Body of pancreas (tissue), 2 donors: ENCODE measurements around the genes FAM110C, EIPR1 and ADI1.

GRCh38 chr2:46391-47420, at the start of gene FAM110C:
Gene FAM110C, minus strand, starts transcription at chr2:46505.
- PRO-cap = bidirectional peak, plus-strand start at chr2:46715, minus-strand start at chr2:46529; bidirectional peak, plus-strand start at chr2:46805, minus-strand start at chr2:46893; bidirectional peak, plus-strand start at chr2:47049, minus-strand start at chr2:47207; bidirectional peak, plus-strand start at chr2:47490, minus-strand start at chr2:47241
- RAMPAGE, long total RNA, 2 experiments = start-site peak on the minus strand in 1 of 2 experiments, at chr2:46529-46926 at its widest, 18 reads per replicate

DNA sequence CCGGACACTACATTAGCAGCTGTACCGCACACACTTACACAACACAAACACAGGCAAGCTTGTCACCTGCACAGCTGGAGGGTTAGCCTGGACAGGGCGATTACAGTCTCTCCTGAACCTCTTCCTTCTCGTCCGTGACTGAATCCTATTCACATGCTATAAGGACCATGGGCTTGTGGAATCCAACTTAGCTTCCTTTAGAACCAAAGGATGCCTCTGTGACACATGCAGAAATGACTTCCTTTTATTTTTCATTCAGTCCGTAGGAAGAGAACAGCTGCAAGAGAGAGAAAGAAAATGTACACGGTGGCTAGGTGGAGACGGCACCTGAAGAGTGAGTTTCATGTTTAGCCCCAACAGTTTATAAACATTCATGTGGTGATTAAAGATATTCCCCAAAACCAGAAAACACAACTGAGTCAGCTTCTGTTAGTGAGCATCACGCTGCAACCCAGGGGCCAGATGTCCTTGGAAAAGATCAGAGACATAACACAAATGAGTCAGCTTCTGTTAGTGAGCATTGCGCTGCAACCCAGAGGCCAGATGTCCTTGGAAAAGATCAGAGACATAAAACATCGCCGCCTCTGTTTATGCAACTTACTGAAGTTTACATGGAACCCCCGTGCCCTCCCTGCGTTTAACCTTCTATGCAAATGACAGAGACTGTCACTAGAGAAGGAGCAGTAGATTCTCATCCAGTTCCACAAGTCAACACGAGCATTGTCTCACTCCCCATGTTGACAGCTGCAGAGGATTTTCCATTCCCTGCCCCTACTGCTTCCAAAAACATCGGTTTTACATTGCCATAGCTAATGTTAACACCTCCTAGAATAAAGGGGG, 88.1 kb downstream of the SH3YL1 start:
- PRO-cap = no peak
- RAMPAGE, long total RNA, 2 experiments = no peak in any of the 2 experiments

GRCh38 chr2:249474-250008, 14.3 kb downstream of the SH3YL1 start:
- PRO-cap = no peak
- RAMPAGE, long total RNA, 2 experiments = no peak in any of the 2 experiments

- PRO-cap = bidirectional peak, plus-strand start at chr2:287242, minus-strand start at chr2:287113
- RAMPAGE, long total RNA, 2 experiments = no peak in any of the 2 experiments
These were observed 995 bp downstream of the ALKAL2 start for GRCh38 chr2:286693-287499.

- PRO-cap = no peak
- RAMPAGE, long total RNA, 2 experiments = no peak in any of the 2 experiments
These were observed 90.6 kb downstream of the TMEM18 start for GRCh38 chr2:586451-587159.

DNA sequence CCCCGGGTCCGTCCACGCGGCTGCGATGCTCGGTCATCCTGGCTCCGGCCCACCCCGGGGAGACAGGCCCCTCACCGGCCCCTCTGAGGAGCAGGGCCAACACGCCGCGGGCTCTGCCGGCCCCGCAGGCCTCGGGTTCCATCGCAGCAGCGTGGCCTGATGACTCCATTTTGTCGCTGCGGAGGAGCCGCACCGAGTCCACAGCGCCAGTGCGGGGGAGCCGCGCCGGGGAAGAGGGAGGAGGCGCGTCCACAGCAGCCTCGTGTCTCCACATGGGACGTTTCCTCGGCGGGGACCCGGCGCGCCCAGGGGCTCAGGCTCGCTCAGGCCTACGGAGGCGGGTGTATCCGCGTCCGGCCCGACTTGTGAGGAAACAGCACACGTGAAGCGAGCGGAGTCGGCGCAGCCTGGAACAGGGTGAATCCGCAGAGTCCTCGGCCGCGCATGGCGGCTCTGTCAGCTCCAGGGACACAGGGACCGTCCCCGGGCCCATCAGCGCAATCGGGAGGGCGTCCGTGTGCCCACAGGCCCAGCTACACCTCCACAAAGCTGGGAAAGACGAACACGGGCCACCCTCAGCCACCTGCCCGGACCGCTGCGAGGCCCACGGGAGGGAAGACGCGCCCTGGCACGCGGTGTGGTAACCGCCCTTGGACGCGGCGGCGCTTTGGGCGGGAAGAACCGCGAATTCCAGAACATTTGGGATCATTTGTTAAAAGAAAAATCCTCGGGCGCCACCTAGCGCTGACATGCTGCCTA, 40.6 kb downstream of the TMEM18 start:
- PRO-cap = unidirectional peak, minus-strand start at position 457 of the sequence
- RAMPAGE, long total RNA, 2 experiments = no peak in any of the 2 experiments

- PRO-cap = no peak
- RAMPAGE, long total RNA, 2 experiments = no peak in any of the 2 experiments
These were observed 186.0 kb upstream of the TPO start for GRCh38 chr2:1227293-1227624.

DNA sequence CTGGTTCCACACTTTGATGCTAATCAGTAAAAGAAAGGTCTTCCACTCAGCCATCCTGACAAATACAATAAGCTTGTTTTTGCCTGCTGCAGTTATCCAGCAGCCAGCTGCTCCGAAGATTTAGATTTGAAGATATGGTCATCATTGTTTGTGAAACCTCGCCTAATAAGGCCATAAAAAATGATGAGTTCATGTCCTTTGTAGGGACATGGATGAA, 168.6 kb upstream of the TPO start:
- PRO-cap = no peak
- RAMPAGE, long total RNA, 2 experiments = no peak in any of the 2 experiments

DNA sequence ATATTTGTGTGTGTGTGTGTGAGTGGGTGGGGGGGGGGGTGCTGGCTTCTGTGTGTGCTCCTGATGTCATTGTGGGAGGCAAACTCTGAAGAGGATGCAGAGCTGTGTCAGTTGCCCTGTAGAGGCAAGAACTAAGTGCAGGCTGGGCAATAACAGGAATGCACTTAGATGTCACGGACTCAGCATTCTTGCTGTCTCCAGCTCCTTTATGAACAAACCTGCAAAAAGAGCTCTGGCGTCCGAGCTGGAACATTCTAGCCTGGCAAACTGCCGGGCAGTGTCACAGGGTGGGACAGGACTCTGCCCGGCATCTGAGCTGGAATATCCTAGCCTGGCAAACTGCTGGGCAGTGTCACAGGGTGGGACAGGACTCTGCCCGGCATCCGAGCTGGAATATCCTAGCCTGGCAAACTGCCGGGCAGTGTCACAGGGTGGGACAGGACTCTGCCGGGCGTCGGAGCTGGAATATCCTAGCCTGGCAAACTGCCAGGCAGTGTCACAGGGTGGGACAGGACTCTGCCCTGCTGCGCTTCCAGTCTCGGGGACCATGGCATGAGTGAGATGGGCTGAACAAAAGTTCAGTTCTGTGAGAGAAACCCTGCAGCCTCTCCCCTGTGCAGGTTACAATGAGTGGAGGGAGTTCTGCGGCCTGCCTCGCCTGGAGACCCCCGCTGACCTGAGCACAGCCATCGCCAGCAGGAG, 80.1 kb downstream of the TPO start:
- PRO-cap = no peak
- RAMPAGE, long total RNA, 2 experiments = no peak in any of the 2 experiments

DNA sequence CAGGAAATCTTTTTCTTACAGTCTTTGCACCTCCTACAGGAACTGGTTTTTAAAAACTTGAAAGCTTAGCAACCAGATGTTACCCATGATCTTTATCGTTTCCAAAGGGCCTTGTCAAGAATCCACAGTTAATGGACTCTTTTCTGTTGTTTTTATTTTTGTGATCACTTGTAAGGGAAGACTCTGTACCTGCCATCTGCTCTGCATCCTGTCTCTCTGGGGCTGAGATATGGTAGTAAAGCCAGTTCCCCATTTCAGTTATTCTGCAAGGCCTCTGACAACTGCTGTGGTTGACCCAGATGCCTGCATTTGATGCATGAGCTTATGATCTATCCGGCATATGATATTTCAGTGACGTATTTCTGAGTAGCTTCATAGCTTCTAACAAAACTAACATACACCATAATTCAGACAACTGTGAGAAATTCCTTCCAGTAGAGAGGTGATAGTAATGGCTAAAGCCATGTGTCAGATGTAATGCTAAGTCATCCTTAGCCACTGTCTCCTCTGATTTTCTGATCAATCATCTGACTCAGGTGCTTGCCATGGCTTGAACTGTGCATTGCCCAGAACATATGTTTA, 105.1 kb downstream of the TPO start:
- PRO-cap = no peak
- RAMPAGE, long total RNA, 2 experiments = no peak in any of the 2 experiments

- PRO-cap = no peak
- RAMPAGE, long total RNA, 2 experiments = no peak in any of the 2 experiments
These were observed 142.7 kb downstream of the PXDN start for GRCh38 chr2:1601550-1601988.

- PRO-cap = no peak
- RAMPAGE, long total RNA, 2 experiments = no peak in any of the 2 experiments
These were observed 12.4 kb downstream of the PXDN start for GRCh38 chr2:1731596-1732719.

GRCh38 chr2:1755686-1756393, 11.5 kb upstream of the PXDN start:
- PRO-cap = no peak
- RAMPAGE, long total RNA, 2 experiments = no peak in any of the 2 experiments

GRCh38 chr2:3044359-3044897, 333.2 kb downstream of the EIPR1 start:
- PRO-cap = unidirectional peak, plus-strand start at chr2:3044647; unidirectional peak, plus-strand start at chr2:3044687
- RAMPAGE, long total RNA, 2 experiments = no peak in any of the 2 experiments

- PRO-cap = no peak
- RAMPAGE, long total RNA, 2 experiments = no peak in any of the 2 experiments
These were observed 135.1 kb downstream of the EIPR1 start for GRCh38 chr2:3242398-3243018.

DNA sequence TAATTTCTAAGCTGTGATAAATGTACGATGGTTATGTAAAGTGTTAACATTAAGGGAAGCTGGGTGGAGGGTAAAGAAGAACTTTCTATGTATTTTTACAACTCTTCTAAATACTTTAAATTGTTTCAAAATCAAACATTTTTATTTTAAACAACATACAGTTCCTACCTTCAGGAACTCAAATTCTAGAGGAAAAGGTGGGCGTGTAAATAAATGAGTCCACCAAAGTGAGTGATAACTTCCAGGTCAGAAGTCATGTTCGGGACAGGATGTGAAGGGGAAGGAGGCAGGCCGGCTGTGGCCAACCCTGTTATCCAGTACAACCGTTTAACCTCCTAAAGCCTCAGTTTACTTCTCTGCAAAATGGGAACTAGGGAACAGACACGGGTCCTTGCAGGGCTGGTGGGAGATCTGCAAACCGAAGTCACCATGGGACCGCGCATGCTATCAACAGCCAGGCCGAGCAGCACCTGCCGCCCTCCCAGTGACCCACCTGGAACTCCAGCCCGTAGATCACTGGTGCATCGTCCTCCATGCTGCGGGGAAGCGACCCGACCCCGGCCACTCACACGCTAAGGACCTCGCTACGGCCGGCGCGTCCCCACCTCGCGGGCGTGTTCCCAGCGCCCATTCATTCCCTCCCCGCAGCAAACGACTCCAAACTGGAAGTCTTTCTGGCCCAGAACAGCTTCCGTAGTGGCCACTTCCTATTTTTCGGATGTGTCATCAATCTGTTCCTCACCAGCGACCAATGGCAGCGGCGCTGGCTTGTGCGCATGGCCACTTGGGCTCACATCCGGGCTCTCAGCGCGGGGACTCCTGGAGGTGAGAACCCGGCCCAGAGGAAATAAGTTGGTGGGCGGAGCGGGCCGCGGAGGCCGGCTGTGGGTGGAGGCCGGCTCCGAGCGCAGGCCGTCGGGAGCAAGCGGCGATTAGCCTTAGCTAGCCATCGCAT, at the start of gene EIPR1:
EIPR1 (minus strand) TSS at position 664 of the 955 bp plus-strand sequence.
- PRO-cap = bidirectional peak, plus-strand start at position 850 of the sequence, minus-strand start at position 664 of the sequence
- RAMPAGE, long total RNA, 2 experiments = start-site peak on the minus strand in 2 of 2 experiments, centred at positions 670 to 723 of the sequence, 27 to 36 reads per replicate

GRCh38 chr2:3399812-3400438, 20.4 kb downstream of the TRAPPC12 start:
- PRO-cap = no peak
- RAMPAGE, long total RNA, 2 experiments = no peak in any of the 2 experiments

GRCh38 chr2:3467238-3467630, 52.1 kb downstream of the ADI1 start:
- PRO-cap = no peak
- RAMPAGE, long total RNA, 2 experiments = no peak in any of the 2 experiments

DNA sequence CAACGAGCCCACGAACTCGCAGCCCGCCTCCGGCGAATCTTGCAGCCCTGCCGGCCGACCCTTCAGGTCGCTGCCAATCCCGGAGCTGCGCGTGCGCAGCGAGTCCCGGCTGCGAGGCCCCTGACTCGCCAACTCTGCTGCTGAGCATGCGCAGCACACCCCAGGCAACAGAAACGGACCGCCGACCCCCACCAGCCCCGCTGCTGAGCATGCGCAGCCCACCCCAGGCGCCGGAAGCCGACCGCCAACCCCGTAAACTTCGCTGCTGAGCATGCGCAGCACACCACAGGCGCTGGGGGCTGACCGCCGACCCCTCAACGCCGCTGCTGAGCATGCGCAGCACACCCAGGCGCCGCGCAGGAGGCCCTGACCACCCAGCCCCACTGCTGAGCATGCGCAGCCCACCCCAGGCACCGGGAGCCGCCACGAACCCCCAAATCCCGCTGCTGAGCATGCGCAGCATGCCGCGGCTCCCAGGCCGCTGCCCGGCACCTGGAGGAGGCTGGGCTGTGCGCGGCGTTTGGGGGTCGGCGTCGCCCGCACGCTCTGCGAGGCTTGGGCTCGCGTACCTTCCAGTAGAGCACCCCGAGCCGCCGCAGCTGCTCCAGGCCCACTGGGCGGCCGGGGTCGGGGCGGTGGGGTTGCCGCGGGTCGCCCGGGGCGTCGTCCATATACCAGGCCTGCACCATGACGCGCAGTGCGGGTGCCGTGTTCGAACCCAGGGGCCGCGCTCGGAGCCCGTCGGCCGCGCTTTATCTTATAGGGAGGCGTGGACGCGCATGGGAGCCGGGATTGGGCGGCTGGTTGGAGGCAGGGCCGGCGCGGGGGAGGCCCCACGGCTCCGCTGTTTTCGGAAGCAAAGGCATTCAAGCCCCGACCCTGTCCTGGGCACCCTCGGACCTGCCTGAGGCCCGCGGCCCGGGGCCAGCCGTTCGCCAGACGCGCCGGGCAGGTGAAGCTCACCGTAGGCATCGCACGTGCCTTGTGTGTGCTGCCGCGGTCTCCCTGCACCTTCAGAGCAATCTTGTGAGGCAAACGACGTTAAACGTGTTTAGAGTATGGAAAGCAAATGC, at the start of gene ADI1:
ADI1 (minus strand) TSS at position 733 of the 1,073 bp plus-strand sequence.
- PRO-cap = bidirectional peak, plus-strand start at position 436 of the sequence, minus-strand start at position 72 of the sequence; bidirectional peak, plus-strand start at position 876 of the sequence, minus-strand start at position 733 of the sequence
- RAMPAGE, long total RNA, 2 experiments = start-site peak on the minus strand in 1 of 2 experiments, centred at position 748 of the sequence, 511 reads per replicate

DNA sequence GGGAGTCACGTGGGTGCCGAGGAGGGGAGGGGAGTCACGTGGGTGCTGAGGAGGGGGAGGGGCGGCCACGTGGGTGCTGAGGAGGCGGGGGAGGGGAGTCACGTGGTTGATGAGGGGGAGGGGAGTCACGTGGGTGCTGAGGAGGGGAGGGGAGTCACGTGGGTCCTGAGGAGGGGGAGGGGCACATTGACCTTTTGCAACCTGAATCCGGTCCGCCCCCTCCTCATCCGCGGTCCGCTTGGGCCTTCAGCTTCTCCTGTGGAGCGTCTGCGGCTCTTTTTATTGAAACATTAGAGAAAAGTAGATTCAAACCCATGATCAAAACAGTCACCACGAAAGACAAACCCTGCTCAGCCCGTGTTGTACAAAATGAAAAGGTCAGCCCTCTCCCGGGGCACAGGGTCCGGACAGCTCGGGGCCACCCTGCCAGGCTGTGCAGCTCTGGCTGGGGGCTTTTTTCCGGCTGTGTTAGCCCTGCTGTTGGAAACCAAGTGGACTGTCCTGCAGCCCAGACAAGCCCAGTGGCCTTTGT, 10.6 kb downstream of the COLEC11 start:
- PRO-cap = no peak
- RAMPAGE, long total RNA, 2 experiments = no peak in any of the 2 experiments